Adrenal gland (tissue), 7 donors: ENCODE measurements around the genes HBE1 and RRP8.

- PRO-cap, 3 experiments = no peak in any of the 3 experiments
- RAMPAGE, long total RNA, 4 experiments = no peak in any of the 4 experiments
- RRBS = no CpG with 5 or more reads among the region's 9 CpGs
Measured at GRCh38 chr11:5269333-5270348, at the start of gene HBE1. TSS of gene HBE1 (minus strand) at chr11:5269945.

GRCh38 chr11:5288006-5288638, 13.6 kb downstream of the OR51B4 start:
- PRO-cap, 3 experiments = no peak in any of the 3 experiments
- RAMPAGE, long total RNA, 4 experiments = no peak in any of the 4 experiments
- RRBS = no CpG with 5 or more reads among the region's 6 CpGs

- PRO-cap, 3 experiments = no peak in any of the 3 experiments
- RAMPAGE, long total RNA, 4 experiments = no peak in any of the 4 experiments
- RRBS = no CpG with 5 or more reads among the region's 2 CpGs
Measured at GRCh38 chr11:5383492-5383794, 169 bp upstream of the OR51M1 start.

DNA sequence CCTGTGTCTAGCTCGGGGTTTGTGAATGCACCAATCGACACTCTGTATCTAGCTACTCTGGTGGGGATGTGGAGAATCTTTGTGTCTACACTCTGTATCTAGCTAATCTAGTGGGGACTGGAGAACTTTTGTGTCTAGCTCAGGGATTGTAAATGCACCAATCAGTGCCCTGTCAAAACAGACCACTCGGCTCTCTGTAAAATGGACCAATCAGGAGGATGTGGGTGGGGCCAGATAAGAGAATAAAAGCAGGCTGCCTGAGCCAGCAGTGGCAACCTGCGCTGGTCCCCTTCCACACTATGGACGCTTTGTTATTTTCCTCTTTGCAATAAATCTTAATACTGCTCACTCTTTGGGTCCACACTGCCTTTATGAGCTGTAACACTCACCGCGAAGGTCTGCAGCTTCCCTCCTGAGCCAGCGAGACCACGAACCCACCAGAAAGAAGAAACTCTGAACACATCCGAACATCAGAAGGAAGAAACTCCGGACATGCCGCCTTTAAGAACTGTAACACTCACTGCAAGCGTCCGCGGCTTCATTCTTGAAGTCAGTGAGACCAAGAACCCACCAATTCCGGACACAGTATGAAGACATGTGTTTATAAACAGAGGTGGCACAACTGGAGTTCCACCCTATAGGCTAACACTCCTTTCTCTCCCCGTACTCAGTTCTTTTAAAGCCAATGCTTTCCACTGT, 1.1 kb downstream of the TRIM5 start:
- PRO-cap, 3 experiments = peak in 3 of 3 experiments; most common plus-strand start position 274 of the sequence (in 3)
- RAMPAGE, long total RNA, 4 experiments = no peak in any of the 4 experiments
- RRBS = no CpG with 5 or more reads among the region's 17 CpGs

GRCh38 chr11:6143771-6144396, 26.2 kb downstream of the OR52B2 start:
- PRO-cap, 3 experiments = no peak in any of the 3 experiments
- RAMPAGE, long total RNA, 4 experiments = no peak in any of the 4 experiments
- RRBS = no CpG with 5 or more reads among the region's 23 CpGs

DNA sequence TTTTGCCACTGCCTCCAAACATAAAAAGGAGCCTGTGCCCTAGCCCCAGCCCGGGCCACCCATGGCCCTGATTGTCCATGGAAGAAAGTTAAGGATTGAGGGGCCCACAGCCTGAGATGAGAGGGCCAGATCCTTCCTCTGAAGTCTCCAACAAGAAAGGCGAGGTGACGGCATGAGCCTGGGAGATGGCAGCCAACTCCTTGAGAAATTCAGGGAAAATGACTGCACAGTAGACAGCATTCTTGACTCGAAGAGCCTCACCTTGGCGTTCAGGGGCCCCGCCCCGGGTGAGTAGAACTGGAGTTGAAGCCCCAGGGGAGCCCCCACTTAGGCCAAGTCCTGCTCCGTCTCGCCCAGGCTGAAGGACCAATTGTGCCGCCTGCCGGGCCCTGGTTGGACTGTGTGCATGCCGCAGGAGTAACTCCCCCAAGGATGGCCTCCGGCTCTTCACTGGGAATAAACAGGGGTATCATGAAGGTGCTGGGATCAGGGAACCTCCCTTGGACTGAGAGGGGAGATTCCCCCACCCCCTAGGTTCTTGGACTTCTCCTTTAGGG, 6.1 kb downstream of the C11orf42 start:
- PRO-cap, 3 experiments = no peak in any of the 3 experiments
- RAMPAGE, long total RNA, 4 experiments = no peak in any of the 4 experiments
- RRBS = 95% methylated on average over 6 of the region's 13 CpGs

DNA sequence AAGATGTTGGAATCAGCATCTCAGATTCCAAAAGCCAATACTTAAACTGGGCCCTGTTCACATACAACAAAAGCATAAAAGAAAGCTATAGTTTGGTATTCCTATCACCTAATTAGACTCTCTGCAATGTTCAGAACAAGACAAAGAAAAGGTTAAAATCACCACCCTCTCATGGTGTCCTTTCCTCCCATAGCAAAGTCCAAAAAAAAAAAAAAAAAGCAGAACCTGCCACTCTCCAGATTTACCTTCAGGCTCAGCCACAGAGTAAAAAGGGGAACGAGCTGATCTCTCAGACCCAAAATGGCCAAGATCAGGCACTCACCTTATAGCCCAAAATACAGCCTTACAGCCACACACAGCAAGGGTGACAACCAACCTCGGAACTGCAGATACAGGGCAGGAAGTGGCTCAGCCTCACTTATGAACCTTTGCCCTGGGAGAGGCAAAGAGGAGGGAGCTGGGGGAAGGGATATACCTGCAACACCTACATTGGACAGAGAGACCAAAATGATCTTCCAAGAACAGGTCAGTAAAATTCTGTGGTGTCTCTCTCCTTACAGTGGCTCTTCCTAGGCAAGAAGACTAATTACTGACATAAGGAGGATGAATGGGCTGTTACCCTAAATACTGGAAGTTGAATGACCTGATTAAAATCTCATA, 4.5 kb downstream of the FHIP1B start:
- PRO-cap, 3 experiments = no peak in any of the 3 experiments
- RAMPAGE, long total RNA, 4 experiments = no peak in any of the 4 experiments
- RRBS = no CpG with 5 or more reads among the region's 2 CpGs

- PRO-cap, 3 experiments = no peak in any of the 3 experiments
- RAMPAGE, long total RNA, 4 experiments = no peak in any of the 4 experiments
- RRBS = no CpG with 5 or more reads among the region's 6 CpGs
Measured at GRCh38 chr11:6320349-6320427, 113 bp downstream of the CAVIN3 start.

DNA sequence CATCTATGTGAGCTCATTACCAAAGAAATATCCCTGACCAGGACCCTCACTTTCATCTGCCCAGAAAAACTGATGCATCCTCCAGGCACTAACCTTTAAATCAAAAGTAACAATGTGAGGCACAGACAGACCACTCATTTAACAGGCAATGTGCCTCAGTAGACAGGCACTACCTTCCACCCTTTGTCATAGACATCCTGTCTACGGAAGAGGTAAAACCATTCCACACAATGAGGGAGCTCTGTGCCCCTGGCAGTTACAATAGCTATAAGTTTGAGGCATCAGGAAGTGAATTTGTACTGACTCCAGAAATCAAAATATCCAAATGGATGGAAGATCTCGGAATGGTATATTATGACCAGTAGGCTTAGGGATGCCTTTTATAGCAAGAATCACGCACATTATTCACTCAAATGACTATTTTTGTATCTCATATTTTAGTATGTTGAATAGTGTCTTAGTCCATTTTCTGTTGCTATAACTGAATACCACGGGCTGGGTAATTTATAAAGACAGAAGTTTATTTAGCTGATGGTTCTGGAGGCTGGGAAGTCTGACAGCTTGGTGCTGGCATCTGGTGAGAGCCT, 6.8 kb upstream of the CAVIN3 start:
- PRO-cap, 3 experiments = no peak in any of the 3 experiments
- RAMPAGE, long total RNA, 4 experiments = no peak in any of the 4 experiments
- RRBS = no CpG with 5 or more reads among the region's 4 CpGs

DNA sequence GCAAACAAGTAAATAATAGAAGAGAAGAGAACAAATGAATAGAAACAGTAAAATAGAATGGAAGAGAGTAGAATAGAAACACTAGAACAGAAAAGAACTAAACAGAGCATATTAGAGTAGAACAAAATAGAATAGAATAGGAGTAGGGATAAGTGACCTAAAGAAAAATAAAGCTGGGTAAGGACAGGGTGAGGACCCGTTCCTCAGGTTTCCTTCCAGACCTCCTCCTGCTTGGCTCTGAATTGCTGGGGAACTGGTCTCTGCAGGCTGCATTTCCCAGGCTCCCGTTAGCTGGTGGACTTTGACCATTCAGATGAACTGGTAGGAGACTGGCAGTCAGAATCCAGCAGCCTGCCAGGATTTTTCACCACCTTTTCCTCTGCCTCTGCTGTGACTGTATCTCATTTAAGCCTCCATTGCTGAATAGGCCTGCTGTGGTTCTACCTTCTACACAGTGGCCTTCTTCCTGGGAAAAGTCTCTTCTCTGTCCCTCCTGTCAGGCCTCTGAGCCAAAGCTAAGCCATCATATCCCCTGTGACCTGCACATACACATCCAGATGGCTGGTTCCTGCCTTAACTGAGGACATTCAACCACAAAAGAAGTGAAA, 24.6 kb upstream of the SMPD1 start:
- PRO-cap, 3 experiments = no peak in any of the 3 experiments
- RAMPAGE, long total RNA, 4 experiments = no peak in any of the 4 experiments
- RRBS = no CpG with 5 or more reads among the region's 2 CpGs

- PRO-cap, 3 experiments = no peak in any of the 3 experiments
- RAMPAGE, long total RNA, 4 experiments = no peak in any of the 4 experiments
- RRBS = no CpG with 5 or more reads among the region's 1 CpG
Measured at GRCh38 chr11:6438940-6439496, 1.8 kb downstream of the HPX start.

GRCh38 chr11:6478983-6479587, 2.0 kb downstream of the ARFIP2 start:
- PRO-cap, 3 experiments = no peak in any of the 3 experiments
- RAMPAGE, long total RNA, 4 experiments = no peak in any of the 4 experiments
- RRBS = no CpG with 5 or more reads among the region's 9 CpGs

DNA sequence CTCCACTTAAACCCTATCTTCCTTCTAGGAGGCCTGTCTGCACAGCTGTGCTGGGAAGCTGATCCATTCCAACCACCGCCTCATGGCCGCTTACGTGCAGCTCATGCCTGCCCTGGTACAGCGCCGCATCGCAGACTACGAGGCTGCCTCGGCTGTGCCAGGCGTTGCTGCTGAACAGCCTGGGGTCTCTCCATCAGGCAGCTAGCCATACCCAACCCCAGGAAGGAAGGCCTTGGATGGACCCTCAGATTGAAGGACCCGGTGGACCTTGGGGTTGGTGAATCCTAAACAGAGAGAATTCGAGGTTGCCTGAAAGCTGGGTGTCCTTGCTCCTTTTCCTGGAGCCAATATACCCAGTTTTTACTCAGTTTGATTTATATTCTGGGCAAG, 711 bp downstream of the TIMM10B start:
- PRO-cap, 3 experiments = no peak in any of the 3 experiments
- RAMPAGE, long total RNA, 4 experiments = no peak in any of the 4 experiments
- RRBS = no CpG with 5 or more reads among the region's 11 CpGs

- PRO-cap, 3 experiments = no peak in any of the 3 experiments
- RAMPAGE, long total RNA, 4 experiments = no peak in any of the 4 experiments
- RRBS = no CpG with 5 or more reads among the region's 52 CpGs
Measured at GRCh38 chr11:6570646-6571237, 32.7 kb downstream of the RRP8 start.

DNA sequence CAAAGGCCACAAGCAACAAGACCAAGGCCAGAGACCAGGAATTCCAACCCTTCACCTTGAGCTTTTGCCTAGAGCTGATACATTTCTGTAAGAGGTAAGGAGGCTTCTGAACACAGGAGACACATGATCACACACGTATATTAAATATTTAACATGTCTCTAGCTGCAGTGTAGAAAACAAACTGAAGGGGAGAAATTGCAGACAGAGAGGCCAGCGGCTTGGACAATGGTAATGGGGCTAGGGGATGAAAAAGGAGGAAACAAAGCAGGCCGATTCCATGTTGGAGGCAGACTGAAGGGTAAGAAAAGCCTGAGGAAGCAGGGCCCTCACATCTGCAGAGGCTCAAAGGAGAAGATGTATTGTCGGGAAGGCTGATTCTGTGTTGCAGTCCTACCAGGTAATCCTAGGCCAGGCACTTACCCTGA, 937 bp downstream of the RRP8 start:
- PRO-cap, 3 experiments = no peak in any of the 3 experiments
- RAMPAGE, long total RNA, 4 experiments = no peak in any of the 4 experiments
- RRBS = no CpG with 5 or more reads among the region's 4 CpGs

DNA sequence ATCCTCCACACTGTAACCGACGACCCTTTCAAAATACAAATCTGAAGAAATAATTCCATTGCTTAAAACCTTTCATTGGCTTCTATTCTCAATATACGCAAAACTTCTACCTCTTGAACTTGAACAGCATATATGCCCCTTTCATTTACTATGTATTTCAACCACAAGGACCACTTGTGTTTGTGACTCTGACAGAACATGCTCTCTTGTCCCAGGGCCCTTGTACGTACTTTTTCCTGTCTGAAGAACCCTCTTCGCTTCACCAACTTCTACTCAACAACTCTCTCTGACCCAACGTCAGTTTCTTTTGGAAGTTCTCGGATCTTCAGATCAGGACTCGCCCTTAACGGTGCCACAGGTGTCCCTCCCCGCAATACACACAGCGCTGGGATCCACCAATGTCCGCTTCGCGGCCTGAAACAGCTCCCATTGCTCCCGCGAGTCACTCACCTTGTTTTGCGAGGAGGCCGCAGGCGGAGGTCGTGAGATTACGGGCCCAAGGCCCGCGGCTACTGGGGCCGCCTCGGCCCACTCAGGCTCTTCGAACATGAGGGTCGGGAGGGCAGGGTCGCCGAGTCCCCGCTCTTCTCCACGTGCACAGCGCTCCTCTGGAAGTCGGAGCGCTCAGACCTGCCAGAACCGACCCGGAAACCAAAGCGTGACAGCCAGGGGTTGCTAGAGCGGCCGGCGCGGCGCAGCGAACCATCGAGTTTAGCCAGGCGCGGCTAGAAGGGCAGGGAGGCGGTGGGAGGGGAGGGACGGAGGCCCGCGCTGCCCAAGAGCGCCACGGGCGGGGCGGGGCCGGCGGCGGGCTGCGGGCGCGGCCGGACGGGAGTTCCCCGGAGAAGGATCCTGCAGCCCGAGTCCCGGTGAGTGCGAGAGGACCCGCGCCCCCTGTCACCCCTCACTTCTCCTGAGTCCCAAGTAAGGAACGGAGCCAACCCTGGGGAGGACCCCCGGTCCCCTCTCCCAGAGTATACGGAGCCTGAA, at the start of gene RRP8:
Gene RRP8, minus strand, starts transcription at position 663 of the 990 bp plus-strand sequence.
- PRO-cap, 3 experiments = peak in 3 of 3 experiments; most common plus-strand start position 454 of the sequence (in 1); most common minus-strand start position 713 of the sequence (in 2)
- RAMPAGE, long total RNA, 4 experiments = start-site peak on the plus strand in 4 of 4 experiments, centred at positions 811 to 835 of the sequence, 920 to 2,219 reads per replicate; start-site peak on the minus strand in 3 of 4 experiments, centred at positions 644 to 653 of the sequence, 9 to 861 reads per replicate
- RRBS = under 1% methylated on average over 14 of the region's 71 CpGs

- PRO-cap, 3 experiments = no peak in any of the 3 experiments
- RAMPAGE, long total RNA, 4 experiments = no peak in any of the 4 experiments
- RRBS = no CpG with 5 or more reads among the region's 5 CpGs
Measured at GRCh38 chr11:6606013-6606338, 2.4 kb downstream of the ILK start.

DNA sequence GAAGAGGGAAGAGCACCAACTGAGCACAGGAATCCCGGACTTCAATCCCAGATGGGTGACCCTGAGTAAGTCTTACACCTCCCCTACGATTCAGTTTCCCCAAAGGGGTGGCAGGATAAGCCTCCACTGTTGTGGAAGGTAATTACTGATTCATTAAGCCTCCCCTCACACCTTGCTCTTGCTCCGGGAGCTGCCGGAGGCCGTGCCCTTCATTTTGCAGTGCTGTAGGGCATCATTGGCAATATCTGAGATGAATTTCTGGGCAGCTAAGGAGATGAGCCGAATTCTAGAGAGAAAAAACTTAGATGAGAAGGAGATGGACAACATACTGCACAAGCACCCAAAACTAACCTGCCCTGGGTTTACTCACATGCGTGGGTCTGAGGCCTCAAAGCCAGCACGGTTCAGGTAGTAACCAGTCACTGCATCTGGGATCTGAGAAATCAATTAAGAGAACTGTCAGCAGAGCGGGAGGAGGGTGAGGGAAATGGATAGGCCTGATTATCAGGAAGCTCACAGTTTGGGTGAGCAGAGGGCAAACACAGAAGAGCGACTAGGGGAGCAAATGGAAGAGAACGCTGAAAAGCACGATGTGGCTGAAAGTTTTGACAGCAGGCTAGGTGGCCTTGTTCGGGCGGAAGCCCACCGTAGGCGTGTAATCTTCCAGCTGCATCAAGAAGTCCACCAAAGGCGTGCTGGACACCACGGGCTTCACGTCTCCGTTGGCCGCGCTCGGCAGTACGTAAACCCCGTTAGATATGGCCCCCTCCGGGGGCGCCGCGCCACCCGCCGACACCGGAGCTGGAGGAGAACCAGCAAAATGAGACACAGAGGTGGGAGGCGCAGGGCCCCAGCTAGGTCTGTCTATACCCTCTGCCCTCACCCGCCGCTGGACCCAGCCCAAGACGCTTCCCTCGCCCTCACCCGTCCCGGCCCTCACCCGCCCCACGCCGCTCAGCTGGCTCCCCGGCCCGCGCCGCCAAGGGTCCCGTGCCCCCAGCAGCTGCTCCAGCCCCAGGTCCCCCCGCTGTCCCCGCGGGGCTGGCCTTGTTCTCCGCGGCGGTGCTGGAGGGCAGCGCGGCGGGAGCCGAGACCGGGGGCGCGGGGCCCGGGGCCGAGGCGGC, 636 bp downstream of the TAF10 start:
- PRO-cap, 3 experiments = peak in 3 of 3 experiments; most common plus-strand start position 458 of the sequence (in 1); most common minus-strand start position 580 of the sequence (in 1)
- RAMPAGE, long total RNA, 4 experiments = start-site peak on the minus strand in 1 of 4 experiments, centred at position 734 of the sequence, 14 reads per replicate
- RRBS = 3% methylated on average over 5 of the region's 63 CpGs

DNA sequence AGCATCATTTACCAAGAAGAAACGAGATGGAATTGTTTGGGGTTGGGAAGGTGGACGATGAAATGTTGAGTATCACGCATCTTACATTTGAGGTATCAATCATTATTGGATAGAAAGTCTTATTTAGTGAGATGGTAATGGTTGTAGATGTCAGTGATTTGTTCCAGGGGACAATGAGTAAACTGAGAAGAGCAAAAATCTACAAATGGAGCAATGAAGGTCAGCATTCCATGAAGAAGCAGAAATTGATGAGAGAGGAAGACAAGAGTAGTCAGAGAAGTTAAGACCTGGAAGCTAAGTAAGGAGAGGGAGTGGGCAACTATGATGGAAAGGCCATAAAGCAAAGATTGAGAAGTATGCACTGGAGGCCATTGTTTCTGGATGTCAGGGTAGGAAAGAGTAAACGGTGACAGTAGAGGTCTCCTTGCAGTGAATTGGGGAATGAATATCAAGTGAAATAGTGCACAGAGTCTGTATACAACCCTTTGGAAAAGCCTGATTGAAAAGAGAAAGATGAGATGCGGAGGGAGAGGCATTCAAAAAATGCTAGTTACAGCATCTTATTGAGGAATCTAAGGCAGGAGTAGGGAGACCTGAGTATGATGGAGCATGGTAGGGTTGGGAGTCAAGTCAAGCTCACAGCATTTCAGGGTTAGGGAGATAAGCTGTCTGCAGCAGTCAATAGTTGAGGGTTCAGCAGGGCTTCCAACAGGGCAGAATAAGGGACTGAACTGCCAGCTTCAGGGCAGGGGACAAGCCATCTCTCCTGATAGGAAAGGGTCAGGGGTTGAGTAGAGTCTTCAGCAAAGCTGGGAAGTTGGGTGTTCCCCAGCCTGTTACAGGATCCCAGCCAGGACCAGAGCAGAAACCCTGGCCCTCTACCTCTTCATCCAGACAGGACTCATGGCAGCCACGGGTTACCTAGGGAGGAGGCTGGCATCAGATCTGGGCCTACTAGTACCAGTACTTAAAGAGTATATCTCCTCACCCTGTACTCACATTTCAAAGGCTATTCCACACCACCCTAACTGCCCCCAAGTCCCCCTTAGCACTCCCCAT, 2.1 kb upstream of the TAF10 start:
- PRO-cap, 3 experiments = no peak in any of the 3 experiments
- RAMPAGE, long total RNA, 4 experiments = no peak in any of the 4 experiments
- RRBS = no CpG with 5 or more reads among the region's 6 CpGs

- PRO-cap, 3 experiments = peak in 3 of 3 experiments; most common plus-strand start chr11:6618240 (in 3); most common minus-strand start chr11:6618252 (in 2)
- RAMPAGE, long total RNA, 4 experiments = no peak in any of the 4 experiments
- RRBS = no CpG with 5 or more reads among the region's 7 CpGs
Measured at GRCh38 chr11:6618068-6618489, 1.1 kb downstream of the TPP1 start.